ENCODE results near the genes DNAJC2, EFCAB10 and SYPL1.

- PRO-cap, 7 experiments, result peak in 3 of 7 experiments; most common plus-strand start chr7:102978459 (in 3)
- RAMPAGE, long total RNA, 2 experiments, result no peak in any of the 2 experiments
Measured at GRCh38 chr7:102977728-102979007, 65.4 kb downstream of the LRRC17 start.

DNA sequence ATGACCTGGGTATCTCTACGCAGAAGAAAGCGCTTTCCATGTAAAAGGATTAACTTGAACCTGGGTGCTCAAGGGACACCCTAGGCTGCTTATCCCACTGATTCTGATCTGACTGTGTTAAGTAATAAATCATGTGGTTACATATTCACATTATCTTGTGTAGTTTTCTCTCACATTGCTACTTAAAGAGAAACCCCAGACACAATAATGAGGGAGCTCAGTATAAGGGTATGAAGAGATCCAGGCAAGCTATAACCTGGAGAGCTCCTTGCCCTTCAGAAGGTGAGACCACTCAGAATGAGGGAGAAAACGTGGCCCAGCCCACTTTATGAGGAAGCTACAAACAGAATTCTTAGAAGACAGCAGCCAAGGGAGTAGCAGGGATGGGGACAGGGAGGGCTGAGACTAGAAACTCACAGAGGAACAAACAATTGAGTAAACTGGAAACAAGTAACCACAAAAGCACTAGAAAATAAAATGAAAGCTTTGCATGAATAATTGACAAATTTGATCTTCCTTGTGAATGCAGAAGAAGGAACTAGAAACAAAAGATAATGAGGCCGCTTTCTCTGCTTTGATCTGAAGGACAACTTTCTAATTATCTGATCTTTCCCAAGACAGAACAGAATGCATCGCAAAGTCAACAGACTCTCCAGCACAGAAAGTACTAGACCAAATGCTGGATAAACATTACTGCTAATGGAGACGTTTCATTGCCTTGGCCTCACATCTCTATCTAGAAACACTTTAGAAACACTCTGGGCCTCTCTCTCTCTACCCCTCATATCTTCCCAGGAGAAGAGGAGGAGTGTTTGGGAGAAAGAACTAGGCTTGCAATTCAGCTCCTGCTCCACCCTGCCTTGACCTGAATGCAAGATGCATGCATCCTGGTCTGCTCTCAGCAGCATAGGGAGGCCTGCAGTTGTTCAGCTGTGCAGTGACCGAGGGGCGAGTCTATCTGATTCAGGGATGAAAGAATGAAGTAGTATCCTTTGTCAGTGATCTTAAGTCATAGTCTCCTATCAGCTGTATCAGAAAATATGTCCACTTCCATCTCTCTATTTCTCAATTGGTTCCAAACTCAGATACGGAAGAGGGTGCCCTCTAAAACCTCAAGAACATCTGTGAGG is 76.3 kb downstream of the LRRC17 start:
- PRO-cap, 7 experiments, result peak in 2 of 7 experiments; most common plus-strand start position 355 of the sequence (in 1); most common minus-strand start position 299 of the sequence (in 2)
- RAMPAGE, long total RNA, 2 experiments, result no peak in any of the 2 experiments

DNA sequence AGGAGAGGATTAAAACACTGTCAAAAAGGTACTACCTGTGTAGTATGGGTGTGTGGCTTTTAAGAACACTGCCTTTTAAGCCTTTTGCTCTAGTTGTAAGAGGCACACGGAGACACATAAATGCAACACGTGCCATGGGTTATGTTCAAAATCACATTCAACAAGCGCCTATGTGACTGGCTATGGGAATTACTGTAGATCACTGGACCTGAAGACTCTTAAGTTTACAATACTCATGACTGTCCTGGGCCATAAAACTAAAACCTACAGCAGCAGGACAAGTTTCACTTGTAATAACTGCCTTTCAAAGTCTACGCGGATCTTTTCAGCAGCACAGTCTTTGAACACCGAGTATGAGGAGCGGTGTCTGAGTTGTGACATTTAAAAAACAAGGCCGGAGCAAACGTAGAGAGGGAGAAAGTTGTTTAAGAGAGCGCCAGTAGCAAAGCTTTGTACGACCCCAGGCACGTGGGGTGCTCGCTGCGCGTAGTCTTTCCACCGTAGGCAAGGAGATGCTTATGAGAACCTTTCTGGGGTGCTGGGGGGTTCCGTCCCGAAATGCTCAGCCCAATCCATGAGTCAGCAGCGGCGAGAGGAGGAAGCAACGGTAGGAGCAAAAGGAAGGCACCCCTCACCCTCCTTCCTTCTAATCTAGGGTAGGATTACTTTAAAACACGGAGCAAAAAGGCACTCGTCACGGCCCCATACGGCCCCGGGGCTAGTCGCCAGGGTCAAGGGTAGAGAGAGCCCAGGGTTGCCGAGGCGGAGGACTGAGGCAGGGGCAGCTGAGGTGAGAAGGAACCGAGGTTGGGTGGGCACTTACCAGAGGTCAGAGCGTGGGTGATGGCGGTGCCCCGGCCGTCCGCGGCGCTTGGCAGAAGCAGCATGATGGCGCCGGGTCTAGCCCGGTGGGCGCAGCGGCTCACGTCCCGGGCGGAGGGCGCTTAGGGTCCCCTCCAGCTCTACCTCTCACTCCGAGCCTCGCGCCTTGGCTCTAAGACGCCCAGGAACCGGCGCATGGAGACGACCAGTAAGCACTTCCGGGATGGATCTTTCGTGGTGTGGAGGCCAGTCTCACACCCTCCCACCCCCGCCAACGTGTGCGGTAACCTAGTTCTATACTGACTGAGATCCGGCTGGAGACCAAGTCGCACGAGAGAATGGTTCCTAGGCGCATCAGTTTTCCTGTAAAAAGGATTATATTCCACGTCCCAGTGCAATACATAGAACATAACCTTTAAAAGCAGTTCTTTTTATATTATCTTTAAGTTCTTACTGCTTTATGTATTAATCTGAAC is at the start of gene DNAJC2:
DNAJC2 (minus strand) TSS at position 1,032 of the 1,298 bp plus-strand sequence.
- PRO-cap, 7 experiments, result peak in 7 of 7 experiments; most common plus-strand start position 1,037 of the sequence (in 3); most common minus-strand start position 1,102 of the sequence (in 4)
- RAMPAGE, long total RNA, 2 experiments, result start-site peak on the minus strand in 2 of 2 experiments, centred at positions 1,043 to 1,047 of the sequence, 412 to 515 reads per replicate

GRCh38 chr7:103990801-103991494 is 1.5 kb upstream of the RELN start:
- PRO-cap, 7 experiments, result no peak in any of the 7 experiments
- RAMPAGE, long total RNA, 2 experiments, result no peak in any of the 2 experiments

DNA sequence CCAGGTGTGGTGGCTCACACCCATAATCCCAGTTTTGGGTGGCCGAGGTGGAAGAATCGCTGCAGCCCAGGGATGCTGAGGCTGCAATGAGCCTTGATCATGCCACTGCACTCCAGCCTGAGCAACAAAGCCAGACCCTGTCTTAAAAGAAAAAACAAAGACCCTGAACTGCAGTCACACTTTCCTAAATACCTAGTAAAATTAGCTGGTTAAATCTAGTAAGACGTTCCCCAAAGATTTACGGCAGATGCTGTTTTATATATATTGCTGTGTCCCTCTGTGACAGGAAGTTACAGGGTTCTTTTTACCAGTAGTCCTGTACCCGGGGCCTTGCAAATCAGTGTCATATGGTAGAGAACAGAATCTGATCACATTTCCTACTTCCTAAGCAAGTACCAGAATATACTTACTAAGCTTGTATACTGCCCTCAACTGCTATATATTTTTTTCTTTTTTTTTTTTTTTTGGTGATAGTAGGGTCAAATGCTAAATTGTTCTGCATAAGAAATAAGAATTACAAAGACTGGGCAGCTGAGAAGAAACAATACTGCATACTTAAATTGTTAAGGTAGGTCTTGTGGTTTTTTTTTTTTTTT is 27.4 kb upstream of the KMT2E start:
- PRO-cap, 7 experiments, result no peak in any of the 7 experiments
- RAMPAGE, long total RNA, 2 experiments, result no peak in any of the 2 experiments

DNA sequence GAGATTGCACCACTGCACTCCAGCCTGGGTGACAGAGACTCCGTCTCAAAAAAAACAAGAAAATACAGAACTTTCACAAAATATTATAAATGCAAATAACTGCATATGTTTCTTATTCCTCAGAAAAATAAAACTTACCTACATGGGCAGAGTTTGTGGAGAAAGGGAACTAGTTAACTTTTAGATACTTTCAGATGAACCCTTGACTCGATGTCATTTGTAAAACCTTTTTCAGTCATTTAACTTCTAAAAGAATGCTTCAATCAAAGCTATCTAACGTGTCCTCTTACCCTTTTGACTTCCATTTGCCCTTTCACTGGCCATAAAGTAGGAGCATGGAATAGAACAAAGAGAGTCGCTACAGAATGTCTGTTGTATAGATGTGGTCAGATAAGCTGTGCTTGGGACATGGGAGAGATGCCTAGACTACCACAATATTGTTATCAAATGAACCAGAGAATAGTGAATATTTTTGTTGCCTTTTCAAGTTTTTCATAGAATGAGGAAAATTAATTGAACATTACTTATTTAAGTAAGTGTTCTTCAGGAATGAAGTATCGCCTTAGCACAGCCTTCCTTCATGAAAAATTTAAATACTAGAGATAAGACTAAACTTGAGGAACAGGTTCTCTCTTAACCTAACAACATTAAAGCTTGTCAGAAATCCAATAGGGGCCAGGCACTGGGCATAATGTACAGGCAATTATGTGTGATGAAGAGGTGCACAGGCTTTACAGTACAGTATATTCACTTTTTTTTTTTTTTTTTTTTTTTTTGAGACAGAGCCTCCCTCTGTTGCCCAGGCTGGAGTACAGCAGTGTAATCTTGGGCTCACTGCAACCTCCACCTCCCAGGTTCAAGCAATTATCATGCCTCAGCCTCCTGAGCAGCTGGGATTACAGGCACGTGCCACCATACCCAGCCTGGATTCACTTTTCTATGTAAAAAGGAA is 7.6 kb upstream of the KMT2E start:
- PRO-cap, 7 experiments, result no peak in any of the 7 experiments
- RAMPAGE, long total RNA, 2 experiments, result no peak in any of the 2 experiments

DNA sequence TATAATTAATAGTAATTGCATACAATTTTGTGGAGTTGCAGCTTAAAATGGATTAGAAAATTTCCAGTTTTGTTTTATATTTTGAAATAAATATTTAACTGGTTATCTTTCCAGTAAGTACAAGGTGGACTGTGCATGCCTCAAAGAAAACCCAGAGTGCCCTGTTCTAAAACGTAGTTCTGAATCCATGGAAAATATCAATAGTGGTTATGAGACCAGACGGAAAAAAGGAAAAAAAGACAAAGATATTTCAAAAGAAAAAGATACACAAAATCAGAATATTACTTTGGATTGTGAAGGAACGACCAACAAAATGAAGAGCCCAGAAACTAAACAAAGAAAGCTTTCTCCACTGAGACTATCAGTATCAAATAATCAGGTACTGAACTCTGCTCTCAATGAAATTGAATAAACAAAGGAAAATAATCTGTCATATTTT is 75.9 kb downstream of the KMT2E start:
- PRO-cap, 7 experiments, result no peak in any of the 7 experiments
- RAMPAGE, long total RNA, 2 experiments, result no peak in any of the 2 experiments

DNA sequence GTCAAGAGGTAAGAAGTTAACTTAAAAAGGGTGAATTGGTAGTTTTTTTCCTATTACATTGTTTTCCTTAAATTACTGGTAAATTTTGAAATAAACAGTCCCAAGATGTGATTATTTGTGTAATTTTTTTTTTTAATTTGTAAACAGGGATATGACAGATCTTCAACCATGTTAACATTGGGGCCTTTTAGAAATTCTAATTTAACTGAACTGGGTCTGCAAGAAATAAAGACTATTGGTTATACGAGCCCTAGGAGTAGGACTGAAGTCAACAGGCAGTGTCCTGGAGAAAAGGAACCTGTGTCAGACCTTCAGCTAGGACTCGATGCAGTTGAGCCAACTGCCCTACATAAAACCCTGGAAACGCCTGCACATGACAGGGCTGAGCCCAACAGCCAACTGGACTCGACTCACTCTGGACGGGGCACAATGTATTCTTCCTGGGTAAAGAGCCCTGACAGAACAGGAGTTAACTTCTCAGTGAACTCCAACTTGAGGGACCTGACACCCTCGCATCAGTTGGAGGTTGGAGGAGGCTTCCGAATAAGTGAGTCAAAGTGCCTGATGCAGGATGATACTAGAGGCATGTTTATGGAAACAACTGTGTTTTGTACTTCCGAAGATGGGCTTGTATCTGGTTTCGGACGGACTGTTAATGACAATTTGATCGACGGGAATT is 93.3 kb downstream of the KMT2E start:
- PRO-cap, 7 experiments, result no peak in any of the 7 experiments
- RAMPAGE, long total RNA, 2 experiments, result no peak in any of the 2 experiments

DNA sequence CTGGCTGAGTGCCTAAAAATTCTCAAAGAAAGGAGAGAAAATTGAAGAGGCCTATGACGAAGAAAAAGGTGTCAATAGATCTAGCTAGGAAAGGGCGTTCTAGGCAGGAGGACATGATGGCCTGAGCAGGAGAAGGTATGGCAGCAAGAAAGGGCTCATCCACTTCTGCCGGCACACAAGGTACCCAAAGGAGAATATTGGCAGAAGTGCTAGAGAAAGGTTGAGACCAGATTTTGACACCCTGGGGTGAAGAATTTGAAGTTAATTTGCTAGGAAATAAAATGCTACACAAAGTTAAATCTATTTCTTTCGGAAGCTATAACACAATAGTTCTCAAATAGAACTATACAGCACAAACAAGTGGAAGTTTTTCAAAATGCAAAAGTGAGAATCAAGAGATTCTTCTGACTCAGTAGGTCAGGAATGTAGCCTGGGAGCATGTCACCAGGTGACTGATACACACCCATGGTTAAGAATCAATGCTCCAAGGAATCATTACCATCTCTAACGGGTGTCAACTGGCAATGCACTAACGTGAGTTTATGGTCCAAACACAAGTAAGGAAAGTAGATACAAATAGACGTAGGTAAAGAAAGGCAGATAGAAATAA is 170.7 kb downstream of the SRPK2 start:
- PRO-cap, 7 experiments, result no peak in any of the 7 experiments
- RAMPAGE, long total RNA, 2 experiments, result no peak in any of the 2 experiments

- PRO-cap, 7 experiments, result no peak in any of the 7 experiments
- RAMPAGE, long total RNA, 2 experiments, result no peak in any of the 2 experiments
Measured at GRCh38 chr7:105273265-105273969, 115.3 kb downstream of the SRPK2 start.

DNA sequence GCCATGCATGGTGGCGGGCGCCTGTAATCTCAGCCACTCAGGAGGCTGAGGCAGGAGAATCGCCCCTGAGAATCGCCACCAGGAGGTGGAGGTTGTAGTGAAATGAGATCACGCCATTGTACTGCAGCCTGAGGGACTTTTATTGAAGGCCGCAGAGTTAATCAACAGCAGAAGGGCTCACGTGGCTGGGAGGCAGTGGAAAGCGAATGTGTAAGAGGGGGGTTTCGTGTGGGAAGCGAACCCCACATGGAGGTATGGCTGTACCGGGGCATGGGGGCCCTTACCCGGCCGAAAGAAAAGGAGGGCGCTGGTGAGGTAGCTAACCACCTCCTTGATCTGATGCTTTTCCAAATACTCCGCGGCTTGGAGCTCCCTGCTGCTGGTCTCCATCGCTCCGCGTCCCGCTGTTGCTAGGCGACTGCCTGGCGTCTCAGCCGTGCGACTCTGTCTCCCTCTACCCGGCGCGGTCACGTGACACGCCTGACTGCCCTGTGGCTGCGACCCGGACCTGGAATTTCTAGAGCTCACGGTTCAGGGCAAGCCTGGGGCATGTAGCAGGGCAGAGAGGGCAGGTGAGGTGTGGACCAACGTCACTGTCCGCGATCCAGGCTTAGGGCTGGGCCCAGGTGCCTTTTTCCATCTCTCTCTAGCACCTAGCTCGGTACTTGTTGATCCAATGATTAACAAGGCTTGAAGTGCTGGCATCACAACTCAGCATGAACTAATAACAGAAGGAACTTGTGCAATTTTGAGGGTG is at the start of gene EFCAB10:
EFCAB10 (minus strand) TSS at position 420 of the 757 bp plus-strand sequence.
- PRO-cap, 7 experiments, result no peak in any of the 7 experiments
- RAMPAGE, long total RNA, 2 experiments, result start-site peak on the minus strand in 2 of 2 experiments, centred at positions 391 to 399 of the sequence, 14 to 112 reads per replicate

GRCh38 chr7:105891590-105892612 is 15.5 kb upstream of the ATXN7L1 start:
- PRO-cap, 7 experiments, result no peak in any of the 7 experiments
- RAMPAGE, long total RNA, 2 experiments, result no peak in any of the 2 experiments

GRCh38 chr7:106022095-106023018 is 59.3 kb downstream of the CDHR3 start:
- PRO-cap, 7 experiments, result no peak in any of the 7 experiments
- RAMPAGE, long total RNA, 2 experiments, result no peak in any of the 2 experiments

GRCh38 chr7:106112146-106112824 is at the start of gene SYPL1:
Gene SYPL1 (minus strand): TSS chr7:106112312.
- PRO-cap, 7 experiments, result peak in 7 of 7 experiments; most common plus-strand start chr7:106112636 (in 5); most common minus-strand start chr7:106112290 (in 5)
- RAMPAGE, long total RNA, 2 experiments, result start-site peak on the minus strand in 2 of 2 experiments, at chr7:106112212-106112587 at its widest, 34 to 509 reads per replicate

- PRO-cap, 7 experiments, result no peak in any of the 7 experiments
- RAMPAGE, long total RNA, 2 experiments, result no peak in any of the 2 experiments
Measured at GRCh38 chr7:106139570-106140504, 27.7 kb upstream of the SYPL1 start.

- PRO-cap, 7 experiments, result no peak in any of the 7 experiments
- RAMPAGE, long total RNA, 2 experiments, result no peak in any of the 2 experiments
Measured at GRCh38 chr7:106261685-106262728, 22.8 kb downstream of the NAMPT start.

DNA sequence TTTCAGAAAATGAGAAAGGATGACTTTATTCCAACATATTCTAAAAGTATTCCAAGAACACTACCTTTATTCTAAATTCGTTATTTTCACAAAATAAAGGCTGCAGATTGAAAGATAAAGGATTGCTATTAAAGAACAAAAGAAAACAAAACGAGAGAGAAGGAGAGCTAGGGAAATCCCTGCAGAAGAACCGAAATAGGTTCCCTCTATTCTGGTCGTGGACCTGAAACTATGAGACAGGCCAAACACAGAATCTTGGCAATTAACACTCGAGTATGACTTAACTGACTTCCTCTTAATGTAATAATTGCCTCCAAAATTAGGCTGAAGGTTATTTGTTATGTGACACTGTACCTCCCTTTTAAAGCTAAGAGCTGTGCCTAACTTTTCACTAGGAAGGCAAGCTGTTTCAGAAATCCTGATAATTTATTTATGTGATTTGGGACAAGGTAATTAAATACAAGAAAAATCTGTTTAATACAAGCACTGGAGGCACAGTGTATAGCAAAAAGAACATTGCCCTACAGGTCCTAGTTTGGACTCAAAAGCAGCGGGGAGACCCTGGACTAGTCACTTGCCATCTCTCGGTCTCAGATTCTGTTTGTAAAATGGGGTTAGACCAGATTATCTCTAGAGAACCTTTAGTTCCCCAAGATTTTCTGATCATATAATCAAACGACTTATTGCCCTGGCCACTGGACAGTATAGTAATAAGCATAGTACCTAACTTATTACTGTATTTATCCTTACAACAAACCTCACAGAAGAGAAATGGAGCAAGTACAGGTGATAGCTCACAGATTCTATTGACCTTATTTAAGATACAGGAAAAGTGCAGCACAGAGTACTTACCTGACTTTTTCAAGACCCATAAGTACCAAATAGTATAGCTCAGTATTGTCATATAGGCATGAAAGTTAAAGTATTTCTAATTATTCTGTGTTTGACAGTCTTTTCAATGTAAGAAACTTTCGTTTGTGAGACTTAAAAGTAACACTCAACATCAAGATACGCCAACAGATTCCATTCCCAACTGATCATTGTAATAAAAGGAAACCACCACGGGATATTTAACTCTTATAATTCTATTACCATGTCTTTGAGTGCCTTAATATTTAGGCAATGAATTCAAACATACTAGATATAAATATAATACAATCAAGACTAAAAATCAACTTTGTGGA is 11.4 kb downstream of the NAMPT start:
- PRO-cap, 7 experiments, result no peak in any of the 7 experiments
- RAMPAGE, long total RNA, 2 experiments, result no peak in any of the 2 experiments

- PRO-cap, 7 experiments, result no peak in any of the 7 experiments
- RAMPAGE, long total RNA, 2 experiments, result no peak in any of the 2 experiments
Measured at GRCh38 chr7:106276077-106276385, 8.8 kb downstream of the NAMPT start.

DNA sequence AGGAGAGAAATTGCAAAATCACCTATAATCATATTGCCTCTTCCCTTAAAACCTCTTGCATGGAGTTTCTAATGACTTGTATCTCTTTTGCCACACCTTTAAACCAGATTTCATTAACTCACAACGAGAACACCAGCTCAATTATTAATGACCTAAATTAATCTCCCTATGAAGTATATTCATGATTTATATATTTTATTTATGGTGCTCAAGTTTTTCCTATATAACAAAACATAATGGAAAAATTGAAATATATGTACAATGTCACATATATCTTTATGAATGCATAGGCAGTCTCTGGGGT is 3.1 kb downstream of the NAMPT start:
- PRO-cap, 7 experiments, result no peak in any of the 7 experiments
- RAMPAGE, long total RNA, 2 experiments, result no peak in any of the 2 experiments

GRCh38 chr7:106779831-106780373 is 85.2 kb upstream of the PIK3CG start:
- PRO-cap, 7 experiments, result no peak in any of the 7 experiments
- RAMPAGE, long total RNA, 2 experiments, result no peak in any of the 2 experiments